ENCODE measurements around a stretch of chr1.

DNA sequence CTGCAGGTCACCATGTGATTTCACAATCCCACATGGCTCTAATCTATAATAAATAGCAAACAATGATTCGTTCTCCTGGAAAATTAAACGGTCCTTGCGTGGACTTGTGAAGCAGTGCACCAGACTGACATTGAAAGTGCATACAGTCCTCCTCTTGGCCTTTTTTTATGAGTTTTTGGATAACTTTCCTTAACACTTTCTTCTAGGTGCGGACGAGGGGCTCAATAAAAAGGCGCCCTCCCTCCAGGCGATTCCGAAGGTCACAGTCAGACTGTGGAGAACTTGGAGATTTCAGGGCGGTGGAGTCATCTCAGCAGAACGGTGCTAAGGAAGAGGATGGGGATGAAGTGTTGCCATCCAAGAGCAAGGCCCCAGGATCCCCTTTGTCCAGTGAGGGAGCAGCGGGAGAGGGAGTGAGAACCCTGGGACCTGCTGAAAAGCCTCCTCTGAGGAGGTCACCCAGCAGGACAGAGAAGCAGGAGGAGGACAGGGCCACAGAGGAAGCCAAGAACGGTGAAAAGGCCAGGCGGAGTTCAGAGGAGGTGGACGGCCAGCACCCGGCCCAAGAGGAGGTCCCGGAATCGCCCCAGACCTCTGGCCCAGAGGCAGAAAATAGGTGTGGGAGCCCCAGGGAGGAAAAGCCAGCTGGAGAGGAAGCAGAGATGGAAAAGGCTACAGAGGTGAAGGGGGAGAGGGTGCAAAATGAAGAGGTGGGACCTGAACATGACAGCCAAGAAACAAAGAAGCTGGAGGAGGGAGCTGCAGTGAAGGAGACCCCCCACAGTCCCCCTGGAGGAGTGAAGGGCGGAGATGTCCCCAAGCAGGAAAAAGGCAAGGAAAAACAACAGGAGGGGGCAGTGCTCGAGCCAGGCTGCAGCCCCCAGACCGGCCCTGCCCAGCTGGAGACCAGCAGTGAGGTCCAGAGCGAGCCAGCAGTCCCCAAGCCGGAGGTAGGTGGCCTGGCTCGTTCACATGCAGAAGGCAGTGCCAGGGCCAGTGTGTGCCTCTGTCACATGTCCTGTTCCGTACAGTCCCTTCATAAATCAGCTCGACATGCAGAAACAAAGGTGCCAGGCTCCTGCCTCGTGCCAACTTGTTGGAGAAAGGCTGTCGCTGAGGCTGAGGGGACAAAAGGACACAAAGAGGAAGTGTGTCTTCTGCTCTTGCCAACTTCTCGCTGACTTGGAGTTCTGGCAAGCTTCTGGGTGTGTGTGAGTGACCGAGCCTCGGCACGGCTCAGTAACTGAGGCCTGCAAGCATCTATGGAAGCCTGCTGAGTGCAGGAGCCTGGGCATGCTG, 24.4 kb upstream of the MPZL1 start:
- PRO-cap, result no peak

DNA sequence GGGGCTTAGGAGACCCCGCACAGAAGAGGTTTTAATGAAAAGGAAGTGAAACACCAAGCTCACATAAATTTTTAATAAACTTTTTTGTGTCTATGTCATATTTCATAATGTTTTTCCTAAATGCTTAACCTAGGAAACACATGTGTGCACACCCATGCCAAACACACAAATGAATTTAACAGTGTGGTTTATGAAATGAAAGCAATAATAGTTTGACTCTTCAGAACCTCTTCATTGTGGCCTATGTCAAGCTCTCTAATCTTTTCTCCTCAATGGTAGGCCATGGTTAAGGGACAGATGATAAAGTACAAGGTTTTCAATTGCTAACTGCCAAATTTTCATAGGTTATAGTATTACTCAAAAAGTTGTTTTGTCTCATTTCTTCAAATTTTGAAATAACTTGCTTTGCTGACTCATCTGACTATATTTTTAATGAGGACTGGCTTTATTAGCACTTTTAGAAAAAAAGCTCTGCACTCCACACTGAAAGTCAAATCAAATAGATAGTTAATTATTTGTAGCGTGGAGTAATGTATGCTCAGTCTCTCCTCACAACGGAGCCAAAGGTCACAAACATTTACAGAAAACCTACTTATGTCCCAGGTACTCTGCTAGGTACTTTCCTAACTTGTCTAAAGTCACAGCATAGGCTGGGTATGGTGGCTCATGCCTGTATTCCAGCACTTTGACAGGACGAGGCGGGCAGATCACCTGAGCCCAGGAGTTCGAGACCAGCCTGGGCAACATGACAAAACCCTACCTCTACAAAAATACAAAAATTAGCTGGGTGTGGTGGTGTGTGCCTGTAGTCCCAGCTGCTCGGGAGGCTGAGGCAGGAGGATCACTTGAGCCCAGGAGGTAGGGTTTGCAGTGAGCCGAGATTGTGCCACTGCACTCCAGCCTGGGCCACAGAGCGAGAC, 3.0 kb upstream of the ADCY10 start:
- PRO-cap, result no peak

DNA sequence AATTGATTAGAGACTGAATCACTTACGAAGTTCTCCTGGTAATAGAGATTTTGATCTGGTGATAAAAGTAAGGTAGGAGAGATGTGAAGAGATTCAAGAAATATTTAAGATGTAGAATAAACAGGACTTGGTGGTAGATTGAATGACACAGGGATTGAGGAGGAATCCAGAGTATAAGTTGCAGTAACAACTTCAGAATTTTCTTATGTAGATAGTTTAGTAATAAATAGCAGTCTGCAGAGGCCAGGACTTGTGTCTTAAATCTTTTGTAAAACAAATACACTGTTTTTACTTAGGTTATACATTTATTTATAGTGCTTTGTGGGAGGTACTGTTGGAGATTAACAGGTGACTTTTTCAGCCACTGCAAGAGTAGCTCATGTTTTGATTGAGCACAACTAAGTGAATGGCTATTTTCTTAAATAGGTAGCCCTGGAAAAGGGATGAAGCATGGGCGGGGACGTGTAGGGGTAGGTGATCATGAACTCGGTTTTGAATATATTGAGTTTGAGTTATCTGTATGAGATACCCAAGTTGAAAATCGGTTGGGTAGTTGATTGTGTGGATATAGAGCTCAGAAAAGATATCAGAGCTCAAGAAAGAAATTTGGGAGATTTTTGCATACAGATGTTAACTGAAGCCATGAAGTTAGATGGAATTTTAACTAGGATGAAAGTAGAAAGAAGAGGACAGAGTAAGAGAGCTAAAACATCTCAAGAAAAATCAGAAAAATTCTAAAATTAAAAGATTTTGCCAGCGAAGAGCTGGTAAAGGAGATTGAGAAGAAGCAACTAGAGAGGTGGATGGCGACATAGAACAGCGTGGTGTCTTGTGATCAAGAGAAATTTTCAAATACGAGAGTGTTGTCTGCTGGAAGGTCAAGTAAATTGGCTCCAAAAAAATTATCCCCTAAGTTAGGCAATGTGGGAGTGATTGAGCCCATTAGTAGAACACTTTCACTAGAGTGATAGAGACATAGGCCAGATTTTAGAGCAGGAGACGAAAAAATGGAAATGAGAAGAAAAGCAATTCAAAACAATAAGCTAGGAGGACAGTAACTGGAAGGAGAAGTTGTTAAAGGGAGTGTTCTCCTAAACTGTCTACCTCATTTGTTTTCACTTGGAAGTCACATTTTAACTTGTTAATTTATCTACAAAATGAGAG, 94.0 kb upstream of the MPC2 start:
- PRO-cap, result no peak

DNA sequence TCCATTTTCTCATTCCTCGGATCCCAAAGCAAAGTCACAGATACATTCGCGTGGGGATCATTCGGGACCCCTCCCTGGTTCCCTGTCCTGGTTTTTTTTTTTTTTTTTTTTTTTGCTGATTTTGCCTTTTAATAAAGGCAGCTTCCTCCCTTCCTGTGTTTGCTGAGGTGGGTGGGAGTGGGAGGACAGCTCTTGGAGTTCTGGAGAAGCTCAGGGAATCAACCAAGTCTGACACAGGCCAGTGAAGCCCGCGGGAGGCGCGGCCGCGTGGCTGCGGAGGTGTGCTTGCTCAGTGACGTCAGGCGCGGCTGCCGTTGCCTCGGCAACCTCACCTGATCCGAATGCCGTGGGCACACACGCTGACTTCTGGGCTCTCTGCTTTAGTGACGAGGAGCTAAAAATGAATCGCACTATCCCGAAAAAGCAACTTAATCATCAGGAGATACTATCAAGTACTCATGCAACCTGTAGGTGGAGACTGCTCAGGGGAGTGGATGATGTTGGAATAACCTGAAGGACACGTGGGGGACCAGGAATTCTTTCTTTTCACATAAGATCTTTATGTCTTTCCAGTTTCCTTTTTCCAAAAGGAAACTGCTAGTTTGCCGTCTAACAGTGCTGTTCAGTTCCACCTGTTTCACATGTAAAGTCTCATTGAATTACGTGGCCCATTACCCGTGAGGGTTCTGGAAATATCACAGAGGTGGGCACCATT, 106.5 kb downstream of the TBX19 start:
- PRO-cap, result unidirectional peak, plus-strand start at position 325 of the sequence

DNA sequence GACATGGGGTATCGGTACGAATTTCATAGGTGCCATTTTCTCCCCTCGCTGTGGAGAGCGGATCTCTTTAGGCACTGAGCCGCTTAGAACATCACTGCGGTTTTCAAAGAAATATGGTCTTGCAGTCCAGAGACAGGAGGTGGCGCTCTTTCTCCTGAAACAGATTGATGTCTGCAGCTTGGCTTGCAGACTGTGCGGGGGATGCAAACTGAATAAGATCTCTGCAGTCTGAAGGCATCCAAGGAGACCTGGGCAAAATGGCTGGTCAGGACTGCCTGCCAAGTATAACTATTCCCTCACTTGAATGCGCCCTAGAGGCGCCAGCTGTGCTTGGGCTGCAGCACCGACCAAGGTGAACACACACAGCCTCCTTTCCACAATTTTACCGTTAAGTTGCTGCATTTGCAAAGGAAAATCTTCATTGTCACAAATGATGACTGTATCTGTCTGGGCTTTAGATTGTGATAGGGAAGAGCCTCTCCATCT, 103.9 kb downstream of the XCL2 start:
- PRO-cap, result no peak

- PRO-cap, result no peak
Observed at GRCh38 chr1:168520365-168520758, 23.4 kb downstream of the XCL2 start.

- PRO-cap, result no peak
Observed at GRCh38 chr1:168751921-168752715, 23.1 kb upstream of the DPT start.

GRCh38 chr1:169019684-169020152, 86.8 kb upstream of the ATP1B1 start:
- PRO-cap, result no peak

- PRO-cap, result no peak
Observed at GRCh38 chr1:169102457-169103022, 4.0 kb upstream of the ATP1B1 start.

DNA sequence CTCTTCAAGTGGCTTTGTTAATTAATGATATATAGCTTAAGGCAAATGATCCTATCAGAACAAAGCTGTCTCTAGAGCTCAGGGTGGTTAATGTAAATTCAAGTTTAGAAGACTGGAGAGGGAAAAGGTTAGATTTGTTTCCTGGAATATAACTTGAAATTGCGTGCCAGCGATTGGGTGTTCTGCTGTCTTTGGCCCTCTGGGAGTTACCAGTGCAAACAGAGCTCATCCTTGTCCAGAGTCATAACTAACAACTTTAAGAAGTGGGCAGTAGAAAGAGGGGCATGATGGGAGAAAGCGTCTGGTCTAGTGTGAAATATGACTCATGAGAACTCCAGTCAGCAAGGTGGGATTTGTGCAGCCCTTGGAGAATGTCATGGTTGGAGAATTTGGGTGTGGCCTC, 12.8 kb downstream of the ATP1B1 start:
- PRO-cap, result no peak

DNA sequence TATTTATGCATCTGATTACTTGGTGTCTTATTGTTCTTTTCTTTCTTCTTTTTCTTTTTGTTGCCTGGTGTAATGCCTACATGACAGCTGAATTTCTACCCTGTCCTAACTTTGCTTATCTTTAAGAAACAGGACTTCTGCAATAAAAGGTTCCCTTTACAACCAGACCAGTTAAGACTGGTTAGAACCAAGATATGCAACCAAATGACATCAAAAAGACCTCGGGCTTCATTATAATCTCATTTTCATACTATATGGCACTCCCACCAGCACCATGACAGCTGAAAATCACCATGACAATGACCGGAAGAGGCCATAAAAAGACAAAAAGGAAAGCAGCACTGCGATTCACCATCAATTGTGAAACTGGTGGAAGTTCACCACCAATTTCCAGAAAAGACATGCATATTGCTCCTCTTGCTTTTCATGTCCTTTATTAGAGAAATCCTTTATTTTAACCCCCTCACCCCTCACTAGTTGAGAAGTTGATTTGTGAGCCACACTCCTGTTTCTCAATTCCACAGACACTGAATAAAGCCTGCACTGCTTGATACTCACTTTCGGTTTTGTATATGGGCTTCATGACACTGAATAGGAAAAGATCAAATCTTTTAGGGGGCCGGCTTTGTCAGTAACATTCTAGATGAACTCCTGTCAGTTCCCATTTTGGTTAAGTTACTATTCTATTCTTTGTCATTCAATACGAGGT, 58.3 kb downstream of the NME7 start:
- PRO-cap, result no peak

DNA sequence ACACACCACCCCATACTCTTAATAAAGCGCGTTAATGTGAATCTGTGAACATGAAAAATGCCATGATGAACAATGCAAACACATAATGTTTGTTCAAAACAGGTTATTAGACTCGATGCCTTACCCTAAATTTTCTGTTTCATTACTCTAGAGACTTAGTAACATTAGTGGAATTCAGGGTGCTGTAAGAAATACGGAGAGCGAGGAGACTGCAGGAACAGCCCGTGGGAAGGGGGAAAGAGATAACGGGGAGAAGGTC, 319 bp downstream of the NME7 start:
- PRO-cap, result bidirectional peak, plus-strand start at position 187 of the sequence, minus-strand start outside the sequence

DNA sequence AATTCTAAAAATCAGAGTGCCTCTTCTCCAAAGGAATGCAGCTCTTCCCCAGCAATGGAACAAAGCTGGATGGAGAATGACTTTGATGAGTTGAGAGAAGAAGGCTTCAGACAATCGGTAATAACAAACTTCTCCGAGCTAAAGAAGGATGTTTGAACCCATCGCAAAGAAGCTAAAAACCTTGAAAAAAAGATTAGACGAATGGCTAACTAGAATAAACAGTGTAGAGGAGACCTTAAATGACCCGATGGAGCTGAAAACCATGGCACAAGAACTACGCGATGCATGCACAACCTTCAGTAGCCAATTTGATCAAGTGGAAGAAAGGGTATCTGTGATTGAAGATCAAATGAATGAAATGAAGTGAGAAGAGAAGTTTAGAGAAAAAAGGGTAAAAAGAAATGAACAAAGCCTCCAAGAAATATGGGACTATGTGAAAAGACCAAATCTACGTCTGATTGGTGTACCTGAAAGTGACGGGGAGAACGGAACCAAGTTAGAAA, 25.5 kb downstream of the CCDC181 start:
- PRO-cap, result no peak

- PRO-cap, result no peak
Observed at GRCh38 chr1:169680259-169681148, 30.9 kb downstream of the SELL start.

DNA sequence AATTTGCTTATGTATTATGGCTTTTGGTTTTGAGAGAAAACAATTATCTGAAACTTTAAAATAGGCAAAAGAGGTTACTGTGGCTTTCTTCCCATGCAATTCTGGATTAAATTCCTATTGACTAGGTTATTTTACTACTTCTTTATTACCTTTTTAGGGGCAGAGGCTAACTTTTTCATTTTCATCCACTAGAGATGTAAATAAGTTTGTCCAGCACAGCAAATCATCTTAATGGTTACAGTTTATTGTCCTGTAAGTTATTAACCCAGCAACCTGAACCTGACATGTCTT, 6.8 kb upstream of the SCYL3 start:
- PRO-cap, result no peak

DNA sequence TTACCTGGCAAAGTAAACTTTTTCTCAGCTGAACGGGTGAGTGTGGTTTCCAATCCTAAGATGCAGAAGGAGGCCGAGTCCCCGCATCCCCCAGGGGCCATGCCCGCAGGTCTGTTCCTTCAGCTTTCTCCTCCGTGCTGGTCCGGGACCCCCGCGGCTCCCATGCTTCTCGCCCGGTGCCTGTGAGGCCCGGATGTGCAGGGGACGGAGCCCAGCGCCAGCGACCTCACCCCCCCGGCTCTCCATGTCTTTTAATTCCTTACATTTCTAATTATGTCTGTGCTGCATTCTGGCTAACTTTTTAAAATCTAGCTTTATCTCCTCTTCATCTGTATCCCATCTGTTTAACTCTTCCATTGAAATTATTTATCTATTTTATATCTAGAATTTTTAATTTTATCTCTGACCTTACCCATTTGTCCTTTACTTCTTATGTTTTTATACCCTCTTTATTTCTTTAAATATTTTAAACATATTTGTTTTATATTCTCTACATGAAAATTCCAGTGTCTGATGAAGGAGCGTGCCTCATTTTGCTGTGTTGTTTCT, 21.6 kb upstream of the SCYL3 start:
- PRO-cap, result no peak

DNA sequence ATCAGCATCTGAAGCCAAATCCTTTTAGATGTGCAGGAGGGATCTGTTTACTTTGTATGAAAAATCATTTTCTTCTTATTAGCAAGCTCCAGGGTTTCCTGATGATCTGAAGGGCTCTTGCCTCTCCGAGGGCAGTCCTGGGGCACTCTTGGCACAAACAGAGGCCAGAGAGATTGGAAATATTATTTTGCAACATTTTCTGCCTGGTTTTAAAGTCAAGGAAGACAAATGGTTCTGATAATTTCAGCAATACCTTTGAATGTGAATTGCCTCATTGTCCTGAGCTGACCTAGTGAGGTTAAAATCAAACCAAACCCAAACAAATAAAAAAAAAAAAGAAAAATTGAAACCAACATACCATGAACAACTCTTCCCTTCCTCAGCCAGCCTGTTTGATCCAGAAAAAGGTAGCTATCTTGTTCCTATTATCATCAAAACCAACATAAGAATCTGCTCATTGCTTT, 55.3 kb downstream of the NTMT2 start:
- PRO-cap, result no peak

- PRO-cap, result no peak
Observed at GRCh38 chr1:170218312-170218793, 72.6 kb downstream of the NTMT2 start.

GRCh38 chr1:170533376-170533728, 1.4 kb downstream of the GORAB start:
- PRO-cap, result no peak

DNA sequence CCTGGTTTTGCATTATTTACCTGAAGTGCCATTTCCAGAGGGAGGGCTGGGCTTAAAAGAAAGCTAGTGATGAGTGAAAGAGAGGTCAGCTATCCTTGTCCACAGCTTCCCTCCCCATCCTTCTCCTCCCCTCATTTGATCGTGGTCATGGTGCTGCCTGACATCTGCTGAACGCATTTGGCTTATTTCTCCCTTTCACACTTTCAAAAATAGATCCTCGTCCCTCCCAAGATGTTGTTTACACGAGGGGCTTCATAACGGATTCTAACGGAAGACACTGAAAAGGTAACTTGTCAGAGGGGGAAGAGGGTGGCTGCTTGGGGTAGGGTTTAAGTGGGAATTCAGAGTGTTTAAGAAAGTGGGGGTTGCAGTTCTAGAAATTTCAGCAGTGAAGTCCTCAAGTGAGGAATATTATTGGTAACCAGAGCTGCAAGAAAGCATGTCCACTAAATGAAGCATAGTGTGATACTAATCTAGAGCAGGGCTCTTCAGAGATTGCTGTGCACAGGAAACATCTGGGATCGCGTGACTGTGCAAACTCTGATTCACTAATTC, 66.2 kb downstream of the PRRX1 start:
- PRO-cap, result no peak

Measured in endothelial cell (in vitro differentiated cells).